Peritoneum (tissue), 1 donor: ENCODE measurements around a stretch of chr7.

GRCh38 chr7:35012092-35012694 lies 25.1 kb downstream of the DPY19L1 start:
- PRO-cap: no peak

GRCh38 chr7:35339641-35339840 lies 85.6 kb upstream of the TBX20 start:
- PRO-cap: no peak

GRCh38 chr7:35418754-35419396 lies 165.0 kb upstream of the TBX20 start:
- PRO-cap: no peak

GRCh38 chr7:35691236-35692464 lies 3.3 kb downstream of the HERPUD2 start:
- PRO-cap: no peak

- PRO-cap: no peak
These were observed 32.4 kb upstream of the SEPTIN7 start for GRCh38 chr7:35768493-35768747.

DNA sequence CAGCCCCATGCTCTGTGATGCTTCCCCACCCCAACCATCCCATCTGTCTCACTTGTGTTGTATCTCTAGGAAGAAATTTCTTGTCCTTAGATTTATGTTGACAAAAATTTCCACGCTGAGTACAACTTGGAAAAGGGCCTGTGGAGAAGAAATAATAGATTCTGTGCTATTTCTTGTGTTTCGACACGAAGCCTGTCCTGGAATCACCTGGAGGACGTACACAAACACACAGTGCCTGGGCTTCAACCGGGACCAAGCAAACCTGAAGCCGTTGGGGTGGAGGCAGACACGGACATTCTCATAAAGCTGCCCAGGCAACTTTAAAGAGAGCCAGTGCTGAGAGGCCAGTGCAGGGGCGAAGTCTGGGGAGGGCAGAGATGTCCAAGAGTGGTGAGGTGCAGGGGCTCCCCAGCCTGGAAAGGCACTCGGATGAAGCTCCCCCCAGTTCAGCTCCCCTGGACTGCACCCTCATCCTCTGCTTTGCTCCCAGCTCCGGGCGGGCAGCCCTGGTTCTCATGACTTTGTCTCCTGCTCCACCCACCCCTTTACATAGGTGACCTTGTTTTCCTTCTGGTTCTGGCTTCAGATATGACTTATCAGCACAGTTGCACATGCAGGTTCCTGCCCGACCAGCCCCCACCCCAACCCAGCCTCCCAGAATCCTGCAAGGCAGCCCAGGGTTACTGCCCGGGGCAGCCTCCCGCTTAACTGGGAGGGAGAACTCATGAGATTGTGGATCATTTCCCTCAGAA lies 60.8 kb upstream of the EEPD1 start:
- PRO-cap: no peak

DNA sequence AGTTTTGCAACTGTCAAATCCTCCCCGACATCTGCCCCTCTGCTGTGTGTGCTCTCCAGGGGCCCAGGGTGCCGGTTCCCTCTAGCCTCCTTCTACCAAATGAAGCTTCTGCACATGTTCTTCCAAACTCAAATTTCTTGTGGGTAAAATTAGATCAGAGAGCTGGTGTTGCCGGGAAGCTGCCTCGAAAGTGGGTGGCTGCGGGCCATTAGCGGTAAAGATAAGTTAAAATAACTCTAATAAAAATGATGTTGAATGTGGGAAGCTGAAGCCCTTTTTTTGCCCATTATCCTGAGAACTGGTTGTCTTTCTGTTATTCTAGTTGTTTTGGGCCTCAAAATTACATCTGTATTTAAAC lies 37.0 kb upstream of the EEPD1 start:
- PRO-cap: no peak

DNA sequence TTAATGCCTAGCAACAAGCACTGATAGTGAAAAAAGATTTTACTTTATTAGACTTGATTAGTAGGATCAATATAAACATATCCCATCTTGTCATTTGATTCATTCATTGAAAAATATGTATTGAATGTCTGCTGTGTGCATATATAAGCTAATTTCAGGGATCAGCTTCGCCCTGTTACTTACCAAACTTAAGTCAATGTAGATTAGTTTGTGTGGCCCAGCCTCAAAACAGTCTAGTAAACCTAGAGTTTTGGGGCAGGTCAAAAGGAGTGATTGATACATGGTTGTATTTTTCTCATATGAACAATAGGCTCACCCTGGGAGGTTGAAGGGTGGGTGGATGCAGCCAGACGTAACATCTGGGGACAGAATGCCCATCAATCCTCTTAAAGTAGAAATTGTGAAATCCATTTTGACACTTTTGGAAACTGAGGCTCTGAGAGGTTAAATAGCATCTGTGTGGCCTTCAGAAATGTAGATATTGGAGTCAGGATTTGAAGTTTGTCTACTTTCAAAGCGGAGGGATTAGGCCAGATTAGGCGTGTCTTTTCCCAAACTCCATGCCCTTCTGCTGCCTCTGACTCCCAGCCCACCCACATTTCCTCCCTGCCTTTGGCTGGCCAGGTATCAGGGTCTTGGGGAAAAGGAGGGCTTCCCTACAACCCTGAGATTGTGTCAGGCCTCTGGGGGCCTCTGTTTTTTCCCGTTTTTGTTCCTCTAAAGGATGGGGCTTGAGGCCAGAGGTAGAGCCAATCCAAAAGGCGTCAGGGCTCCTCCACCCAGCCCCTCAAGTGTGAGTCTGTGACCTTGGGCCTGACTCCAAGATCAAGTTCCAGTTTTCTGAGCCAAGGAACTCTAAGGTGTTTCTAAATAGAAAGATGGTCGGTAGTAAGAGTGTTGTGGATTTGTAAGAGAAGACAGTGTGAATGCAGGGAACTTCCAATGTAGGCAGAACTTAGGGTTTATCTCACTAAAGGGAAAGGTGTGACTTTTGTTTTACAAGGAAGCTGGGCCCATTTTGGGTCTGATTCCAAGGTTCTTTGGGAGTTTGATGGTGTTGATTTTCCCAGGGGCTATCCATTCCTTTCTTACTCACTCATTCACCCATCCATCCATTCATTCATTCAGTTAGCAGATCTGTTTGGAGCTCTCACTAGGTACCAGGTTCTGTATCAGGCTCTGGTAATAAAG lies 6.4 kb downstream of the EEPD1 start:
- PRO-cap: no peak

GRCh38 chr7:36226850-36227734 lies 74.0 kb downstream of the EEPD1 start:
- PRO-cap: no peak

- PRO-cap: no peak
These were observed 83.4 kb downstream of the MATCAP2 start for GRCh38 chr7:36283590-36284068.

DNA sequence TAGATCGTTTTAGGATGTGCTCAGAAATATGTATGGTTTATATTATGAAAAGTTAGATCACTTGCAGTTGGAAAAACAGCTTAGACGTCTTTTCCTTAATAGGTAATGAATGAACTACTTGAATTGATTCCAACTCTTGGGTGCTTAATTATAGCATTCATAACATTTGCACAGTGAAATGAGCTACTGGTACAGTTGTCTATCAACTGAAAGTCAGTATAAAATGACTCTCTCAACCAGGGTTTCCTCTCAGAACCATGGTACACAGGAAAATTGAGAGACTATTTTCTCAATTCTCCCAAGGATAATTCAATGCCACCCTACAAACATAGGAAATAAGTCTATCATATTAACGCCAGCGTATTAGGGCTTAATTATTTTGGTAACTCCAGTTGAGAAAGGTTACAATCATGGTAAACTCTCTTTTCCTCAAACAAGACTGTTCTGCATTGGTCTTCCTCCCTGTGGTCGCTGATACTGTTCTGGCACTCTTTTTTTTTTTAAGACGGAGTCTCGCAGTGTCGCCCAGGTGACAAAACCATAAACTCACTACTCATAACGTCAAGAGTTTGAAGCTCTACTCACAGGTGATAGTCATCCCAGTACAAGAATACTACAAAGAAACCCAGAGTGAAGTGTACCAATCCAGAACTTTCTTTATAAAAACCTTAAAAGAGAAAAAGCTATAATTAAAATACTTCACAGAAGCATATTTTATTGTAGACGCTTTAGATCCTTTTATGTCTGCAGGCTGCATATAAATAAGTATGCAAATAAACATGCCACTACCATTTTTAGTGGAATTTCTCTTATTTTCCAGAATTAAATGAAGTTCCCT lies 2.0 kb downstream of the ANLN start:
- PRO-cap: no peak

- PRO-cap: no peak
These were observed 105.2 kb downstream of the ANLN start for GRCh38 chr7:36494855-36495226.

- PRO-cap: no peak
These were observed 117.1 kb downstream of the ANLN start for GRCh38 chr7:36506801-36507089.

- PRO-cap: no peak
These were observed 144.2 kb downstream of the ANLN start for GRCh38 chr7:36533811-36534297.

DNA sequence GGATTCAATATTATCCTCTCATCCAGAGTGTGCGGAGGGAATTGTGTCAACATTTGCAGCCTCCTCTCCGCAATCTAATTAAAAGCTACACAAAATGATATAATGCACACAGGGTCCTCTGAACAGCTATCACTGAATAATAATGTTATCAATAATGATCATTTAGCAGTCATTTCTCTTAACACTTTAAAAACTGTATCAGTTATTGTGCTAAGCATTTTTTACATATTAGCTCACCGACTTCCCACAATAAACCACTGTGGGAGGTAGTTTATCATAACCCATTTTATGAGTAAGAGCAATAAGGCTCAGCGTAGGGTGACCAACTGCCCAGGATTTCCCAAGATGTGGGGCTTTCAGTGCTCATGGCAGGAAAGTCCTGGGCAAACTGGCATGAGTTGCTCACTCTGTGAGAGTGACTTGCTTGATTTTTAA lies 65.8 kb downstream of the AOAH start:
- PRO-cap: no peak

- PRO-cap: no peak
These were observed 223.4 kb upstream of the AOAH start for GRCh38 chr7:36947425-36948335.

DNA sequence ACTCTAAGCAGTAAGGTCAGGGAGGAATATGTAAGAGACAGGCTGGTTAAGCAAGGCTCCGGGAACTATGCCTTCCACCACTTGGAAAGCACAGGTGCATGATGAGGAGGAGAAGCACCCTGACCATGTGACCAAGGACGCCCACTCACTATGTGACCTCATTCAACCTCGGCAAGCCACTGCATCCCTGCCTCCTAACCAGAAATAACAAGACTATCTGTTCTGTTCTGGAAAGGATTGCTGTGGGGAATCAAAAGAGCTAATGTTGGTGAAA lies 218.4 kb downstream of the ELMO1 start:
- PRO-cap: no peak

- PRO-cap: no peak
These were observed 197.9 kb downstream of the ELMO1 start for GRCh38 chr7:37250788-37251166.

GRCh38 chr7:37408845-37409193 lies 39.8 kb downstream of the ELMO1 start:
- PRO-cap: no peak

DNA sequence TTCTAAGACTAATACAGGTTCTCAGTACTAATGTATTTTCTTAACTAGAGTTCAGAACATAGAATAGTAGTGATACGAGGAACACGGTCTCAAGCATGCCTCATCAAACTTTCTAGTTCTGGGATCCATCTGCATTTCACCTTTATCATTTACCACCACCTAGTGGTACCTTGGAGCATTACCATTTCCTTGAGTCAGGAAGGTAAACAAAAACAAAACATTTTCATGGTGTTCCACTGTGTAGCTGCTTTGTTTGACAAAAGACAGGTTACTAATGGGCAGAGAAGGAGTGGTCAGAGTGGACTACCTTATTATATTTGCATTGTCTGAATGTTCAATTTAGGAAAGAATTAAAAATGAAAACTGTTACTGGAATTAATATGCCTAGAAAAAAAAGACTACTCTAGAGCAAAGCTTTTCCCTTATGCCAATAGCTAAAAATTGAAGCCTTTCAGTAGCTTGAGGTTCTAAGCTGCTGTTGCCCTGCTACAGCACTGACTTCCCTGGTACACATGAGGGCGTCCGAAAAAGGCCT lies 44.5 kb downstream of the STARD3NL start:
- PRO-cap: no peak